Karpas-422 (cell line): ENCODE data around the gene NPHP3.

- PRO-cap: no peak
- RAMPAGE, long total RNA: no peak
These were observed 97.9 kb downstream of the ALG1L2 start for GRCh38 chr3:130179330-130180116.

- PRO-cap: no peak
- RAMPAGE, long total RNA: no peak
These were observed 102.6 kb downstream of the ALG1L2 start for GRCh38 chr3:130184128-130184787.

DNA sequence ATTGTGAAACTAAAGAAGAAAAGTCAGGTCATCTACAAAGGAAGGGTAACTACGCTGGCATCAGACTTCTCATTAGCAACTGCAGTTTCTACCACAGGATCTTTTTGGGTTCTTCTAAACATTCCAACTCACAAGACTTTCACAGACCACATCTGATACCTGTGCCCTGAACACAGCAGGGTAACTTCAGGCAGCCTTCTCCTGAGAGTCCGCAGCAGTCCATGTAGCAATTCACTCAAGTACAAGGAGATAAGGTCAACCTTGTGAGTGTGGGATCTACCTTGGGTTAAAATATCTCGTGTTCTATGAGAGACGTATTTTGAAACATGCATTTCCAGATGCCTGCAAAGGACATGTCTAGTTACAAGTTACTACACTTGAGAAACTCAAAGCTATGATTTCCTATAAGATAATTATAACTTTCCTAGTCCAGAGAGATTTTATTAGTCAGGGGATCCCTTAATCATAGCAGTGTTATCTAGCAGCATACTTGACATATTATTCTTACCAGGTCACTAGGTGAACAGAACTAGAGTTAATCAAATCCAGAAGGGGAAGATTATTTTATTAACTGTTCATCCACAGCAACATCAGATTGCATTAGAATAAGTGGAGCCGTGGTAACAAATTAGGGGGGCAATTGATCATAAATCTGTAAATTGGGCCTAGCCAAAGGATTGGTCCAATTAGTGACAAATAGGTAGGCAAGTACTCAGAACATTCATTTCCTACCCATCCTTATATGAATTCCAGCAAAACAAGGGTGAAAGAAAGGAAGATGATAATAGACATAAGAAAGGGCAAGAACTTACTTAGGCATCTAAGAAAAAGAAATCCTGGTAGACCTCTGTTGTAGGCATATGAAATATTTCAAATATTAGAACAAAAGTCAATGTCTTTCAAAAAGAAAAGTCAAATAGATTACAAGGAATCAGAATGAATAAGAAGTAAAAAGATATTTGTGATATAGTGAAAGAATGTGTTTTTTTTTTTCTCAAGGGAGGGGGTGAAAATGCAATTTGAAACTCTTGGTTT is 66.2 kb downstream of the ASTE1 start:
- PRO-cap: no peak
- RAMPAGE, long total RNA: no peak

GRCh38 chr3:131477307-131477616 is 25.5 kb downstream of the MRPL3 start:
- PRO-cap: no peak
- RAMPAGE, long total RNA: no peak

DNA sequence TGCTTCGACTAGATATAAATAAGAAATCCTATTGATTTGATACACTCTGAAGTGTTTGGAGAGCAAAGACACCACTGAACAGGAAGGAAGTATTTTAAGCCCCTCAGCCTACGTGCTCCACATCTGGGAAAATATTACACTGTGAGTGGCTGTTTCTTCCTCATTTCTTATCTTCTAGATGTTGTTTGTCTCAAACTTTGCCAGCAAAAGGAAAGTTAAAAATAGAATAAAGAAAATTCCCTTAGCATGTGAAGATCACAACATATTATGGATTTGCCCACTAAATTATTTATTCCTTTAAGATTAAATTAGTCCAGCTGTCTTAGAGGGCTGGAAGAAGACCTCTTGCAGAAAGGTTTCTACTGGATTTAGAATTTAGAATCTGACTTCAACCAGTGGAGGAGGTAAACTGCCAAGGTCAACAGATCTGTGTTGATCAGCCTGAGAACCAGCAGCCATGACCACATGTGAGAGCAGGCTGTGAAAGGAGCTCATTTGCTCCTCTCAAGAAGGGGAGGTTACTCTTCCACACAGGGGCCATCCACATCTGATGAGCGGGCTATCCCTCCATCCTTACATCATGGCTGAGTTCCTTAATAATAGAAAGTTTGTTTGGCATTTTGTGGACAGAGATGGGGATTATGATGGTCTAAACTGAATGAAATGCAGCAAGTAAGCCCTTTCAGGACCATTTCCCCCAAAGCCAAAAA is 46.3 kb upstream of the ACKR4 start:
- PRO-cap: no peak
- RAMPAGE, long total RNA: no peak

DNA sequence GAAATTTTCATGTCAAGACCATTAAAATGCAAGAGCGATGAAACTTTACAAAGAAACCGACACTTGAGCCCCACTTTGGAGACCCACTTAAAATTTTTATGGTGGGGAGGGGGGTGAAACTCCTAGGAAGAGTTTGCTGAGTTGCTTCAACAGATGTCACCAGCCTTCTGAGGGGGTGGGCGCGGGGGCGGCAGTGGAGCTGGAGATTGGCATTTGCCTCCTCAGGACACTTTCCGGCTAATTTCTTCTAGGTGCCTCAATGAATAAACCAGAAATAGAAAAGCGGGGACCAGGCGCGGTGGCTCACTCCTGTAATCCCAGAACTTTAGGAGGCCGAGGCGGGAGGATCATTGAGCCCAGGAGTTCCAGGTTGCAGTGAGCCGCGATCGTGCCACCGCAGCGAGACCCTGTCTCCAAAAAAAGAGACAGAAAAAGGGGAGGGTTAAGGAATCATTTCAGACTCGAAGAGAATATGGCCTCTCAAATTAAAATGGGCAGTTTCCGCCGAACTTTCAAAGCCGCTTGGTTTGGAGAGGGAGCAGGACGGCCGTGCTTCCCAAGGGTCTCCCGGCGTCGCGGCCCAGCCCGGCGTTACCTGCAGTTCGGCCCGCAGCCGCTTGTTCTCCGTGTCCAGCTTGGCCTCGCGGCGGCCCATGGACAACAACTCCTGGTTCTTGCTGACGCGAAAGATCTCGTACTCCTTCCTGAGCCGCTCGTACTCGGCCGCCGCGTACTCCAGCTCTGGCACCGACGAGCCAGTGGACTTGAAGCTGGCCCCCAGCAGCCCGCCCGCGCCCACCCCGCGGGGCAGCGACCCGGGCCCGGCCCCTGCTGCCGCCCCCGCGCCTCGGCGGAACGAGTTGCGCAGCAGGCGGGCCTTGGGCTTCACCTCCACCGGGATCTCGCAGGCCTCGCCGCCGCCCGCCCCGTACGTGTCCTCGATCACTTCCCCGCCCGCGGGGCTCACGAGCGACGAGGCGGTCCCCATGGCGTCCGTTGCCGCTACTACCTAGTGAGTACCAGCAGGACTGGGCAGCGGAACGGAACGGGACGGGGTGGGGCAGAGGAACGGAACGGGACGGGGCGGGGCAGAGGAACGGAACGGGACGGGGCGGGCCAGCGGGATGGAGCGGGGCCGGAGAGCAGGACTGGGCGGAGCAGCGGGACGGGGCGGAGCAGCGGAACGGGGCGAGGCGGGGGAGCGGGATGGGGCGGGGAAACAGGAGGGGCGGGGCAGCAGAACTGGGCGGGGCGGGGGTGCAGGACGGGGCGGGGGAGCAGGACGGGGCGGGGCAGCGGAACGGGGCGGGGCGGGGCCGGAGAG is at the start of gene NPHP3:
Gene NPHP3, minus strand, starts transcription at position 1,042 of the 1,324 bp plus-strand sequence.
- PRO-cap: unidirectional peak, minus-strand start at position 1,007 of the sequence
- RAMPAGE, long total RNA: no peak

GRCh38 chr3:132722692-132723326 is 600 bp upstream of the NPHP3 start:
- PRO-cap: unidirectional peak, plus-strand start at chr3:132722992
- RAMPAGE, long total RNA: no peak

GRCh38 chr3:132951939-132952264 is 86.3 kb upstream of the TMEM108 start:
- PRO-cap: no peak
- RAMPAGE, long total RNA: no peak

- PRO-cap: no peak
- RAMPAGE, long total RNA: no peak
These were observed 13.6 kb downstream of the BFSP2 start for GRCh38 chr3:133413338-133413940.

DNA sequence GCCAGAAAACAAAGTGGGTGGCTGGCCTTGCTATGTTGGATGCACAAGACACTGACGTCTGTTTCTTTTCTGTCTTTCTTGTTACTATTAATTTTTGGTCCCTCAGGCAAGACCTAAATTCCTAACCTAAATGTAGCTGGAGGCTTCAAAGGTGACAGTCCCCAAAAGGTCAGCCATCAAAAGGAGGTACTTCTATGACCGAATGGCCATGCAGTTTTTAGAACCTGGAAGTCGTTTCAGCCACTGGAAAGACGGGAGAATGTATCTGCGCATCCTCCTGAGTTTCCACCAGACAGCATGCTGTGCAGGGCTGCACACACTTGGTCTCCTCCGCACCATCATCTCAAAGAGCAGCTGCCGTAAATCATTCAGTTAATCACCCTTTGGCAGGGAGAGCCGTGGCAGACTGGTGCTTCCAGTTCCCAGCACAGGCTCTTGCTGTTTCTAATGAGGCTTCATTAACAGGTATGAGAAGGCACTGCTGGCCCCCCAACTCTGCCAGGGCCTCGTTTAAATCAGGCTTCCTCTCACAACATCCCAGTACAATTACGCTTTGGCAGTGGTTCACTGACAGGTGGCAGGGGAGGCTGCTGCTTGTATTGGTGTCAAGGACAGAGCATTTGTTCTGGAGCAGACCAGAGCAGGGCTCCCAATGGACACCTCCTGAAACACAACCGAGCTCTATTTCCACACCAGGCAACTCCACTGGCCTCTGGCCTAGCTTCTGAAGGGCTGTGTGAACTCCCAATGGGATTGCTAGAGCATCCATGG is 77.0 kb downstream of the BFSP2 start:
- PRO-cap: bidirectional peak, plus-strand start at position 559 of the sequence, minus-strand start at position 550 of the sequence; unidirectional peak, minus-strand start at position 704 of the sequence
- RAMPAGE, long total RNA: no peak

GRCh38 chr3:133479919-133480728 is 80.3 kb downstream of the BFSP2 start:
- PRO-cap: no peak
- RAMPAGE, long total RNA: no peak

DNA sequence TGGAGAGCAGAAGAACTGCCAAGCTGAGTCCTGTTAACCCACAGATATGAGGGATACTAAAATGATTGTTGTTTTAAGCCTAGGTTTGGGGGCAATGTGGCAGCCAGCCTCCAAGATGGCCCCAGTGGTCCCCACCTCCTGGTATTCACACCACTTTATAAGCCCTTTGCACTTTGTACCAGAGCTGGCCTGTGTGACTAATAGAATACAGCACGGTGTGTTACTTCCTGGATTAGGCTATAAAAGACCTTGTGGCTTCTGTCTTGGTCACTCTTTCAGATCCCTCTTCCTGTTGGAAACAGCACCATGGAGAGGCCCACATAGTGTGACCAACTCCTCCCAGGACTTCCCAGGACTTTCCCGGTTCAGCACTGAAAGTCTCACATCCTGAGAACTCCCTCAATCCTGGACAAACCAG is 32.4 kb upstream of the CDV3 start:
- PRO-cap: no peak
- RAMPAGE, long total RNA: no peak

DNA sequence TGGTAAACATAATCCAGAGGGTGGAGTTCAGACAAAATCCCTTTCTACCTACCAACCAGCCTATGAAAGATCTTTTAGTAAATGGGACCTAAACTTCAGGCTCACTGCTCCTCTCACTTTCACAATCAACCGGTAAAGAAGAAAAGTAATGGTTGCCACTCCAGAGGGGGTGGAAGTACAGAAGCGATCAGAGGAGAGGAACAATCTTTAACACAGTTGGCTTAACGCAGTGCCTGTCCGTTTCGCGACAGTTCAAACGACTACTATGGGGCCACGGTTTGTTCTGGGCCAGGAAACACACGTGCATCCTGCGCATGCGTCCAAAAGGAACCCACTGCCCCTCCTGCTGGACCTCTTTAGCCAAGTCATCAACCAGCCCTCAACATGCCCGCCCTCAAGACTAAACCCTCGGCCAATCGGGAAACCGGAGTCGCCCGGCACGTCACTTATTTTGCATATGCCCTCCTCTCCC is 499 bp upstream of the CDV3 start:
- PRO-cap: bidirectional peak, plus-strand start outside the sequence, minus-strand start at position 367 of the sequence
- RAMPAGE, long total RNA: no peak

- PRO-cap: no peak
- RAMPAGE, long total RNA: no peak
These were observed 1.4 kb downstream of the CDV3 start for GRCh38 chr3:133574815-133575343.

DNA sequence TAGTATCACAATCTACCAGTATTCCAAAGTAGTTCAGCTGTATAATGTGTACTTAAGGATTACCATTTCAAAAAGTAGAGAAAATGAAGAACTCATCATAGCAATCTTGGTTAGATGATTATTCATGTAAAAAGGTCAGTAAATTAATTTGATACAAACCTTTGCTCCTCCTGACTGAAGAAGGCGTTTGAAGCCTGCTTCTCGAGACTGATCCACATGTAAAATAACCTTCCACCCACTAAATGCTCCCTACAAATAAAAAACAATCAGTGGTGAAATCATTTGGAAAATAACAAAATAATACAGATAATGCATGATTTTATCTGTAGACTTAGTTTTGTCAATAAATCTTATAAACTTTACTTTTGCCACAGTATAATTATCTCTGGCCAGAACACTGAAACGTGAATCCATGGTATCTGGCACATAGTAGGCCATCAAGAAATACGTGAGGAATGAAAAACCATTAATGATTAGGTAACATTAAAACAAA is 35.3 kb downstream of the CDV3 start:
- PRO-cap: no peak
- RAMPAGE, long total RNA: no peak

- PRO-cap: no peak
- RAMPAGE, long total RNA: no peak
These were observed 2.8 kb downstream of the TOPBP1 start for GRCh38 chr3:133659004-133659203.

- PRO-cap: no peak
- RAMPAGE, long total RNA: no peak
These were observed 10.5 kb downstream of the TF start for GRCh38 chr3:133756736-133757072.

DNA sequence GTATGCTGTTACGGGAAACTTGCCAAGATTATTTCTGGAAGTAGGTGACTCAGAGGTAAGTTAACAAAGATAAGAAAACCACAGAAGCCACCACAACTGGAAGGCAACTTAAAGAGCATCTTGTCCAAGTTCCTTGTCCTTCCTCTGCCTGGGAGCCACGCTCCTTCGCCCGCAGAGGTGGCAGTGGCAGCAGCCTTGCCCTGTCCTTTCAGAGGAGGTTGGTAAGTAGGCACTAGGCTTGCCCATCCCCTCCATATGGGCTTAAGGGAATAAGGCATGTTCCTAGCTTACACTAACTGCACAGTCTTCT is 47.9 kb upstream of the RAB6B start:
- PRO-cap: no peak
- RAMPAGE, long total RNA: no peak

DNA sequence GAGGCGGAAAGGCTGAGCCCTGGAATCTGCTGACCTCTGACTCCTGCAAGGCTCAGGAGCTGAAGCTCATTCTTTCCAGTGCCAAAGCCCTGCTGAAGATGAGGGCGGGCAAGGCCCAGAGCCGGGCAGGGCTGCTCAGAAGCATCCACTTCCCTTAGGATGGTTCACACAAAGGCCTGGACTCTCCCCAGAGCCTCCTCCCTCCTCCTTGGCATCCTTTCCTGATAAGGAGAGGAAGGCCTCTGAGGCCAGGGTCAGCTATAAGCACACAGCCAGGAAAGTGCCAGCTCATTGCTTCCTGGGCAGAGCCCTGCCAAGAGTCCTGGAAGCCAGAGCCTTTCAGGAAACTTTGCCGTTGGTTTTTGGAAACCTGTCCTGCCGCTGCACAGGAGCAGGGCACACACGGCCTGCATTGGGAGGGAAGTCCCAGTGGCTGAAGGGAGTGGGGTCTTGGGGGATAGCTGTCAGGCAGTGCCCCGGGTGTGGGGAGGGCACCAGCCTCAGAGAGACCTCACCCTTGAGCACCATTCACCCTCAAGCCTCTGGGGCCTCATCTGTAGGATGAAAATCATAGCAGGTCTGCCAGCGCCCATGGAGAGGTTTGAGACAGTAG is 37.3 kb upstream of the SLCO2A1 start:
- PRO-cap: no peak
- RAMPAGE, long total RNA: no peak

DNA sequence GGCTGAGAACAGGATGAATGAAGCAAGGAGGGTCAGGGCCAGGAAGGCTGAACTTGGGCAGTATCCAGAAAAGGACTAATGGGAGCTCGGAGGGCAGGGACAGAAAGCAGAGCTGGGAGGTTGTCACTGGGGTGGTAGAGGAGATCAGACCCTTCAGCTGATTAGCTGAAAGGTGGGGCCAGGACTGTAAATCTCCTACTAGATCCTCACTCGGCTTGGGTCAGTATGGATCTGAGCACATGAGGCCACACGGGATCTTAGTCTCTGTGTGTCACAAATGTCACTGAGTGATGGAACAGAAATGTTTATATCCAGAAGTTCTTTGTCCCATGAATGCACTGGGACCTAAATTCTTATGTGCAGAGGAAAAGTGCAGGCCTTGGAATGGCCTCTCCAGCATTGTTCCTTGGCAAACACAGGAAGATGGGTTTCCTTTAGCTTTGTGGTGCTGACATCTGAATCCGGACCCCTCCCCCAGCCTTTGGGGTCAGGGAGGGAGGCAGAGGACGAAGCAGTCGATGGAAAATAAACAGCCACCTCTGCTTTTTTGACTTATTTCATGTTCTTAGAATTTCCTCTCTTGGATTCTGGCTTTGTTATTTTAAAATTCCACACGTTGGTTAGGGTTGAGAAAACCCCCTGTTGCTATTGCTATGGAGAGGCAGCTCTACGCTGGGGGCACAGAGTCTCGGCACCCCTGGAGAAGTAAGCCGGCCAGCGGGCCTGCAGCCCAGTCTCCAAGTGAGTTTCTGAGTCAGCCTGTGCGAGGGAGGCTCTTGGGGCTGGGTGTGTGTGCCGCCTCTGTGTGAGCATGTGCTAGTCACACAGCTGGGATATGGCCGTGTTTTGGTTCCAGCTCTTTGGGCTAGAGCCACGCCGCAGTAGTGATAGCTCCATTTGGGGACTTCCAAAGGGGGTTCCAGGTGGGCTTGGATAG is 59.1 kb downstream of the AMOTL2 start:
- PRO-cap: no peak
- RAMPAGE, long total RNA: no peak